Epithelial cell of proximal tubule (primary cell): ENCODE measurements around the genes SLC30A5, CENPH, SERF1B, MCCC2 and ZNF366.

- RAMPAGE, long total RNA: no peak
- RRBS: no CpG with 5 or more reads among the region's 5 CpGs
Observed at GRCh38 chr5:68041450-68041841, 174.1 kb upstream of the PIK3R1 start.

- RAMPAGE, long total RNA: no peak
- RRBS: no CpG with 5 or more reads among the region's 13 CpGs
Observed at GRCh38 chr5:68170841-68171683, 44.5 kb upstream of the PIK3R1 start.

GRCh38 chr5:68297135-68297840 is 81.7 kb downstream of the PIK3R1 start:
- RAMPAGE, long total RNA: no peak
- RRBS: no CpG with 5 or more reads among the region's 9 CpGs

GRCh38 chr5:68299813-68300523 is 84.4 kb downstream of the PIK3R1 start:
- RAMPAGE, long total RNA: no peak
- RRBS: no CpG with 5 or more reads among the region's 10 CpGs

DNA sequence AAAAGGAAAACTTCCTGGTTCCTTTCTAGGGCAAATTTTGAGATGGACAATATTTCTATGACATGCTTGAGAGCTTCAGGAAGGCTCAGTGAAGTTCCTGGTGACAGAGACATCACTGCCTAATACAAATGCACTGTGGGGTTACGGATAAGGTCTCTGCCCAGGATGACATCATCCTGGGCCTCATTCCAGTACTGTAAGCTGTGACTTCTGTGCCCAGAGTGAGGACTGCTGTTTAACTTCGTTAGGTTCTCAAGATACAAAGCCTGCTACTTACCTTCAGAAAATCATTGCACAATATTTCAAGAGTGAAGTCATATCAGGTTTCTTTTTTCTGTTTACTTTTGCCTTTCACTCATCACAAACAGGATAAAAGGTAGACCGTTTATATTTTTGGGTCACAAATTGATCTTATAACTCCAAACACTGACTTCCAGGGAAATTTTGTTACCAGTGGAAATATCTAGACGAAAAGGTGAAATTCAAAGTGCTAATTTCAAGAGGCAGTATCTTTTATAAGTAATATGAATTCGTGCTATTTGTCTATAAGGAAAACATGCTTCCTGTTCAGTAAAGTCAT is 241.2 kb downstream of the PIK3R1 start:
- RAMPAGE, long total RNA: no peak
- RRBS: no CpG with 5 or more reads among the region's 5 CpGs

- RAMPAGE, long total RNA: no peak
- RRBS: no CpG with 5 or more reads among the region's 5 CpGs
Observed at GRCh38 chr5:68682447-68683046, 411.3 kb upstream of the SLC30A5 start.

DNA sequence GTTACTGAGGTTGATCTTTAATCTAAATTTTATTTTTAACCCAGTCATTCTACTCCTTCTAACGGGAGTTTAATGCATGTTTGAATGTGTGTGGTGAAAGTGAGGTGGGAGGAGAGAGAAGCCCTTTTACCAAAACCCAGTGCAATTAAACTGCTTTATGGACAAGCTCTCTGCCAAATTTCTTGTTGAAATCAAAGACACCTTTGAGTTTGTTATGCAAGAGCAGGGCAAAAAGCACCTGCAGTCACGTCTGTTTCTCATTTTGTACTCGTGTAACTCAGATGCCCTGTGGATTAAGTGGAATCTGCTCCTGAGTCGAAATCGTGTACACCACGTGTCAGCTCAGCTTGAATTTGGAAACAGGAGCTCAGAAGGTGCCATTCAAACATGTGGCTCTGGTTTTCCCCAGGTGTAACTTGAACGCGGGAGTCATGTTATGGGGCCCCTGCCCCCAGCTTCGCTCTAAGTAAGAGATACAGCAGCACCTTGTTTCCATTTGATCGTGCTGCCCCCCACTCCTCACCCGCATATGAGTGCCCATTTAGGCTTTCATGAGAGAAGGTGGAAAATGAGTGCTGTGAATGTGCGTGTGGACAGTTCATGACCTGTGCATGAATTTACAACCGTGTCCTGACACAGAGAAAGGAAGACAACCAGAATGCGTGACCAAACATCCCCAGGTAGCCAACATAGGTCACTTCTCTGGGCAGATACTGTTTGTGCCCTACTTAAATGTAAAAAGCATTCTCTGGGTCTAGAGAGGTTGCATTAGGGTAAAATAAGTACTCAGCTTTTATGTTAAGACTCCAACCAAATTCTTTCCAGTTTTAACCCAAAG is 347.0 kb upstream of the SLC30A5 start:
- RAMPAGE, long total RNA: no peak
- RRBS: no CpG with 5 or more reads among the region's 14 CpGs

DNA sequence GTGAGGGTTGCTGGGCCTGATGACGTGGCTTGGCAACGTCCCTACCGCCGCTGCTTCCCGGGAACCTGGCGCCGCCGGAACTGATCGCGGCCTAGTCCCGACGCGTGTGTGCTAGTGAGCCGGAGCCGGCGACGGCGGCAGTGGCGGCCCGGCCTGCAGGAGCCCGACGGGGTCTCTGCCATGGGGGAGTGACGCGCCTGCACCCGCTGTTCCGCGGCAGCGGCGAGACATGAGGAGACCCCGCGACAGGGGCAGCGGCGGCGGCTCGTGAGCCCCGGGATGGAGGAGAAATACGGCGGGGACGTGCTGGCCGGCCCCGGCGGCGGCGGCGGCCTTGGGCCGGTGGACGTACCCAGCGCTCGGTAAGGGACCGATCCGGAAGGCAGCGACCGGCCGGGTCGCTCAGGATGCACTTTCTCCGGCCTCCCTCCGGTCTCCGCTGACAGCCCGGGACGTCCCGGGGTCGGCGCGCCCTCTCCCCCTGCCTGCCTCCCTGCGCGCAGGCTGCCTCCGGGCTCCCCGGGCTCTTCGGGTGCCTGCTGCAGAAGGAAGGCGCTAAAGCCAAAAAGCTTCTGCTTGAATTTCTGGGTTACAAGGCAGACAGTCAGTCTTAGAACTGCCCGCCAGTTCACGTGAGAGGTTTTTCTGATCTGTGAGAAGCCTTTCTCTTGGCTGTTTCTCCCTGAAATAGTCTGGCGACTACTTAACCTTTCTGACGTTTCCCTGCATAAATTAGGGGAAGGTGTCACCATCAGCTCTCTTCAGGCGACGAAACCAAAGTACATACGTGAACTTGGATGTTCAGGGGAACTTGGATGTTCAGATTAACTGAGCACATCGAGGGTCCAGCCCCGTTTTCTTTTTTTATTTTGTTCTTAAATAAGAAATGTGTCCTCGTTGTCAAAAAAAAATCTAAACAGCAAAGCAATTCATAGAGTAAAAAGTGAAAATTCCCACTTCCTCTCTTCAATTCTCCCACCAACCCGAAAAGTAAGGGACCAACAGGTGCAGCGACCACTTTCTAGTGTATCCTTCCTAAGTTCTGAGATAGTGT is at the start of gene SLC30A5:
Gene SLC30A5, plus strand, starts transcription at position 38 of the 1,054 bp plus-strand sequence.
- RAMPAGE, long total RNA: no peak
- RRBS: 2% methylated on average over 29 of the region's 82 CpGs

DNA sequence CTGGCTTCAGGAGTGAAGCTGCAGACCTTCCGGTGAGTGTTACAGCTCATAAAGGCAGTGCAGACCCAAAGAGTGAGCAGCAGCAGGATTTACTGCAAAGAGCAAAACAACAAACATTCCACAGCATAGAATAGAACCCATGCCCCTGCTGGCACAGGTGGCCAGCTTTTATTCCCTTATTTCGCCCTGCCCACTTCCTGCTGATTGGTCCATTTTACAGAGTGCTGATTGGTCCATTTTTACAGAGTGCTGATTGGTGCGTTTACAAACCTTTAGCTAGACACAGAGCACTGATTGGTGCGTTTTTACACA is 7.5 kb upstream of the CENPH start:
- RAMPAGE, long total RNA: no peak
- RRBS: no CpG with 5 or more reads among the region's 4 CpGs

- RAMPAGE, long total RNA: start-site peak on the plus strand at chr5:69189576-69189615, 254 and 25 reads in 2 replicates
- RRBS: 1% methylated on average over 17 of the region's 62 CpGs
Observed at GRCh38 chr5:69188700-69189982, at the start of gene CENPH. CENPH (plus strand) TSS chr5:69189583.

DNA sequence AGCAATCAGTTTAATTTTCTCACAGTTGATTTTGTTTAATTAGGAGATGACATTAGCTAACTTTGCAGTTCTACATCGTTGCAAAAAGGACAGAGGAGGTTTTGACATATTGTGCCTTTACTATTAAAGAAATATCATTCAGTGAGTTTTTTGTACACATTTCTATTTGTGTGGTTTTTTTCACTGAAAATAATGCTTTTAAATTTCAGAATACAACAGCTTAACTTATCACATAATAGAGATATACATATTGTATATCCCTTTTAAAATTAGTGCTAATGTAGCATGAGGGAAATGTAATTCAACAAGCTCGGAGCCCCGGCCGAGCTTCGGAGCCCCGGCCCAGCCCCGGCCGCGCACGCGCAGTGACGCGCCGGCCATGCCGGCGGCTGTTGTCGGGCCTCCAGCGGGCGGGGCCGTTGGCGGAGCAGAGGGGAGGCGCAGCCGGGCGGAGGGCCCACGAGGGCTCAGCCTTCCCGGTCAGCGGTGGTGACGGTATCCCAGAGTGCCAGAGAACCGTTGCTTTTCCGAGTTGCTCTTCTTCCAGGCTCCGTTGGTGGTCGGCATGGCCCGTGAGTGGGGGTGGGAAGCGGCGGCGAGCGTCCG is at the start of gene SERF1B:
Gene SERF1B, plus strand, starts transcription at position 365 of the 606 bp plus-strand sequence.
- RAMPAGE, long total RNA: no peak
- RRBS: no CpG with 5 or more reads among the region's 38 CpGs

GRCh38 chr5:71587052-71588047 is at the start of gene MCCC2:
MCCC2 (plus strand) TSS chr5:71587340.
- RAMPAGE, long total RNA: no peak
- RRBS: under 1% methylated on average over 21 of the region's 62 CpGs

DNA sequence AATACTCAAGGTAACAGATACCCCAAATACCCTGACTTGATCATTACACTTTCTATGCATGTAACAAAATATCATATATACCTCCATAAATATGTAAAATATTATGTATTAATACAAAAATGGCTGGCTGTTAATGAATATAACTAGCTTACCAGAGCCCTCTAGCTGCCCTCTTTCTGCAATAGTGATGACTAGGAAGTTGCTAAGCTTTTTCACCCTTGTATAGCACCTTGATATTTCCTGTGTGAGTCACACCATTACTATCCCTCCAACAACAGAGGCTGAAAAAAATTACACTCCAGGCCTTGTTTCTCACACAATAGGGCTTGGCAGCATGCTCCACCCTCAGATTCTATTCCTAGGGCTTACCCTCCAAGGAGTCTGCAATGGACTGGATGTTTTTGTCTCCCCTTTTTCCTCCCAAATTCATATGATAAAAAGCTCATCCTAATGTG is 184.8 kb upstream of the MAP1B start:
- RAMPAGE, long total RNA: no peak

DNA sequence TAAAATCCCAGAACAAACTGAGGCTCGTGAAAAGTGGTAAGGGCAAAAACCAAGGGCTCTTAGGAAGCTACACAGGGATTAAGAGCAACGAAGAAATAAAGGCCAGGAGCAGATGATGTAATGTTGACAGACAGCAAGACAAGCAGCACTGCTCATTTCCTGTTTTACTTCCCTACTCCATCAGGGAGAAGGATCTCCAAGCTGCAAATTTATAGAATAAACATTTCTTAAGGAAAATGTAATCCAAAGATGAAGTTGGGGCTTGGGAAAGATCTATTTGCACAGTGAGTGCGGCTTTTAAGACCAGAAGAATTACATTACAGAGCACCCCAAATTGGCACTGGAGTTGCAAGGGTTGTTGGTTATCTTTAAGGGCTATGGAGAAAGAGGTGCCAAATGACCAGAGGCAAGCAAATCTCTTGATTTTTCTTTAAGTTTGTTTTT is 182.2 kb upstream of the MAP1B start:
- RAMPAGE, long total RNA: no peak
- RRBS: no CpG with 5 or more reads among the region's 3 CpGs

- RAMPAGE, long total RNA: no peak
- RRBS: no CpG with 5 or more reads among the region's 2 CpGs
Observed at GRCh38 chr5:72141423-72141776, 34.1 kb downstream of the MAP1B start.

DNA sequence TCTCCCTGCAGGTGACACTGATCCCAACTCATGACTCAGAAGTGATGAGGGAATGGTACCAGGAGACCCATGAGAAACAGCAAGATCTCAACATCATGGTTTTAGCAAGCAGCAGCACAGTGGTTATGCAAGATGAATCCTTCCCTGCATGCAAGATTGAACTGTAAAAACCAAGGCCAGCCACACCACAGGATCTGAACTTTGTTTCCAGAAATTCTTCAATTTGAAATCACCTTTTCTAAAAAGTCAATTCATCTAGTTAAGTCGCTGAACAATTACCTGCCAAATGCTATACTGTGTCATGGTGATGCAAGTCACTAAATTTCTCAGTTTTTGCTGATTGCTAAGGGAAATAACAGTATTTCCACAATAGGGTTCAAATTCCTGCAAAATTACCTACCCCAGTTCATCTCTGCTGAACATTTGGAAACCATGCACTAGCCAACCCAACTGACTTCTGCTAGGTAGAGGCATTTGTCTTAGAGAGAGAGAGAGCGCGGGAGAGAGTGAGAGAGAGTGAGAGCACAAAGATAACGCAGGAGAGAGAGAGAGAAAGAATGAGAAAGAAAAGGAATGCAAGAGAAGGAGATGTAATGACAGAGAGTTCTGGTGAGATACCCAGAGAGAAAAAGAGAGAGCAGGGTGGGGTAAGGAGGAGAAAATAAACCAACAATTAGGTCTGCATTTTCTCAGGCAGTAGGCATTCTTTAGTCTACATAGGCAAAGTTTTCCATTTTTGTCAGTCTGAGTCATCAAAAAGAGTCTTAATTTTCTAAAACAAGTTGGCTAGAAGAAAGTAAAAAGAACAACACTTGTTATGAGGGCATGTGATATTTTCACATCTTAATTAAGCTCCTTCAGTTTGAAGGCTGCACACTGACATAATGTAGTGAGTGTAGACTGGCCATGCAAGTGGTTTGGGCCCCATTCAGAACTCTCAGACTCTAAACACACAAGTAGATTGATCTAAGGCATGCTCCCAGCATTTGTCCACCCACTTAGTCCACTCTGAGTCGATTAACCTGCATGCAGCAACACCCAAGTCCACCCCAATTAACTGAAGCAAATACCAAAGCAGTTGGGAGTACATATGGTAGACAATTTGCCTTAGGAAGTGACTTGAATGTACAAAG is 98.2 kb downstream of the MAP1B start:
- RAMPAGE, long total RNA: no peak
- RRBS: no CpG with 5 or more reads among the region's 5 CpGs

DNA sequence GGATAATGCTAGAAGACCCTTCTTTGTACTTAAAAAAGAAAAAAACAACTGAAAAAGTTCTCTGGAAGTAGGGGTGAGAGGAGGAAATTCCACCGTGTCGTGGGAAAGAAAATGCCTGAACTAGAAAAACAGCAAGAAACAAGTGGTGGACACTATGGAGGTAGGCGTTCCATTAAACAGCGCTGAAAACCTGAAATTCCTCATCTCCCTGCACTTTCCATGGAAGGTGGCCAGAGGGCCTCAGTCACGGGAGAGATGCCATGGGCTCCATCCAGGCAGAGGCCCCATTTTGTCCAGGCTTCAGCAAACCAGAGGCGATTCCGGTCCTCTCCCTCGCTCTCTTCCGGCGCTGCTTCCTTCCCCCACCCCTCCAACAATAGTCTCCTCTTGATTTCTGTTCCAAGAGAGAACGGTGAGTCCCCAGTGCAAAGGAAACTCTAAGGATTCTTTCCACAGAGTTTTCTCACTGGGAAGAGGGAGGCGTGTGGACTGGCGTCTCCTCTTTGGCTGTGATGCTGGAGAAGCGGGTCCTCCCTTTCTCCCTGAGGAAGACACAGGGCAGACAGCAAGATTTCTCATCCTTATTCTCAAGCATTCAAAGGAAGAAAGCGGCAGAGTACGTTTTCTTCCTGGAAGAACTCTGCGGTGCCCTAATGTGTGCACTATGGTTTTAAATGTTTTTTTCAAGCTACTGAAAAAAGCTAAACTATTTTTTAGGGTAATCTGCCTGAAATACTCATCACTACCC is 7.4 kb downstream of the ZNF366 start:
- RAMPAGE, long total RNA: no peak
- RRBS: no CpG with 5 or more reads among the region's 17 CpGs

GRCh38 chr5:72506569-72507519 is at the start of gene ZNF366:
ZNF366 (minus strand) TSS chr5:72507410.
- RAMPAGE, long total RNA: no peak
- RRBS: no CpG with 5 or more reads among the region's 8 CpGs

GRCh38 chr5:73215567-73216764 is 43.0 kb downstream of the TMEM174 start:
- RAMPAGE, long total RNA: no peak
- RRBS: 1% methylated on average over 13 of the region's 77 CpGs

- RAMPAGE, long total RNA: no peak
- RRBS: no CpG with 5 or more reads among the region's 3 CpGs
Observed at GRCh38 chr5:73246490-73246733, 73.4 kb downstream of the TMEM174 start.